ENCODE data around the gene ESRRG.

DNA sequence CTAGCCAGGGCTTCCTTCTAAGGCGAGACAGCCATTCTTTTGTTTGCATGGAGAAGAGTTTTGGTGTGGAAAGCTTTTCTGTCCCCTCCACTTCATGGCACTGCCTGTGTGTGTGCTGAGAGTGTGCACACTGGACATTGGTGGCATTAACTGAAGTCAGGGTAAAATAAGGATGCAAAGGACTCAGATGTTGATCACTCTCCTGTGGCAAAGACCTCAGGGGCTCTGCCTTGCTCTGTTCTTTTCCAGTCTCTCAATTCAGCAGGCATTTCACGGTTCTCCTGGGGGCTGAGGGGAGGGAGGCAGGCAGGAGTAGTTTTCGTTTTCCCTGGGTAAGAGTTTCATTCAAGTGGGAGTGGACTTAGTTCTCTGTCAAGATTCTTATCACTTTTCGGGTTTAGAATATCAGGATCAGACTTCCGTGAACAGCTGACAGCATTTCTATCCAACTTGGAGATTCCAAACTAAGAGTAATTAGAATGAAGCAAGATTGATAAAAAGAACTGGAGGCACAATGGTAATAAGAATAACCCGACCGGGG lies 2.6 kb upstream of the ATF3 start:
- RAMPAGE, long total RNA, result no peak
- RRBS, 2 experiments, result no CpG with 5 or more reads among the region's 7 CpGs
CAGE:
- cytosol, long polyA minus RNA, result no peak
- cytosol, long polyA plus RNA, result no peak
- long polyA plus RNA, result no peak
- nucleolus, long total RNA, result no peak
- nucleus, long polyA plus RNA, result no peak
- nucleus, long total RNA, result no peak

GRCh38 chr1:212658139-212658980 lies 34.1 kb downstream of the GARIN4 start:
- RAMPAGE, long total RNA, result no peak
- RRBS, 2 experiments, result no CpG with 5 or more reads among the region's 17 CpGs
CAGE:
- cytosol, long polyA minus RNA, result no peak
- cytosol, long polyA plus RNA, result no peak
- long polyA plus RNA, result no peak
- nucleolus, long total RNA, result no peak
- nucleus, long polyA plus RNA, result no peak
- nucleus, long total RNA, result no peak

DNA sequence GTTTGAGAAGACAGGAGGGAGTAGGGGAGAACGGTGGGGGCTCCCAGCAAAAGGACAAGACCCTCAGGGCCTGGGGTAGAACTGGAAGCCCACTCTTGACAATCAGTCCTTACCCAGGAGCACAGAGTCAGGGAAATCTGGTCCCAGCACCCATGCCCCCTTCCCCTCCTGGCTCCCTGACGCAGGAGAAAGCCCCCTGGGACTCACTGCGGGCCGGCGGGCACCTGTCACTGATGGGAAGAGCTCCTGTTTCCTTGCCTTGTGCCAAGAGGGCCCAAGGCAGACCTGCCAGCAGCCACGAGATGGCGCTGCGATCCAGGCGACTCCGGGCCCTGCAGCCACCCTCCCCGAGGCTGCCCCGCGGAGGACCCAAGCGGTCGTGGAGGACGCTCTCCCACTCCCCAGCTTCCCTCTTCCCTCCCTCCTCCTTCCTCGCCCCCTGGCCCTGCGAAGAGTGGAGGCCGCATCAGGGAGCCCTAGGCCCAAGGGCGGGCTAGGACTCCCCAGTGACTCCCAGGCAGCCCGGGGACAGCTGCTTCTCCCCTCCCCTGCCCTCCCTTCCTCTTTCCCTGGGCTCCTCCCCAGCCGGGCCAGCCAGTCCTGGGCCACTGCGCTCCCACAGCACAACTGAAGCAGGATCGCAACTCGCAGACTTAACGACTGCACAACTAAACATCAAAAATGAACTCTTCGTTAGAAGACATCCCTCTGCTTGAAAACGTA lies 34.4 kb downstream of the BATF3 start:
- RAMPAGE, long total RNA, result no peak
- RRBS, 2 experiments, result under 1 to 1% methylated on average over 1 to 8 of the region's 28 CpGs
CAGE:
- cytosol, long polyA minus RNA, result no peak
- cytosol, long polyA plus RNA, result no peak
- long polyA plus RNA, result no peak
- nucleolus, long total RNA, result no peak
- nucleus, long polyA plus RNA, result no peak
- nucleus, long total RNA, result no peak

DNA sequence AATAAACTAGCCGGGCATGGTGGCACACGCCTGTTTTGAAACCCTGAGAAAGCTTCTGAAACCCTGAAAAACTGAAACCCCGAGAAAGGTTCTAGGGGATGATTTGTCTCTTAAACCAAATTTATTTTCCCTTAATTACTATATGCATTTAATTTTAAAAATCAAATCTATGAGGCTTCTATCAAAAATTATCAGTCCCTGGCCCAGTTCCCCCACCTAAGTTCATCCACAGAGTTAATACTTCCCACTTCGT lies 31.7 kb upstream of the BATF3 start:
- RAMPAGE, long total RNA, result no peak
- RRBS, 2 experiments, result 67% methylated on average over 1 of the region's 4 CpGs; no CpG with 5 or more reads in 1 of the 2 experiments
CAGE:
- cytosol, long polyA minus RNA, result no peak
- cytosol, long polyA plus RNA, result no peak
- long polyA plus RNA, result no peak
- nucleolus, long total RNA, result no peak
- nucleus, long polyA plus RNA, result no peak
- nucleus, long total RNA, result no peak

DNA sequence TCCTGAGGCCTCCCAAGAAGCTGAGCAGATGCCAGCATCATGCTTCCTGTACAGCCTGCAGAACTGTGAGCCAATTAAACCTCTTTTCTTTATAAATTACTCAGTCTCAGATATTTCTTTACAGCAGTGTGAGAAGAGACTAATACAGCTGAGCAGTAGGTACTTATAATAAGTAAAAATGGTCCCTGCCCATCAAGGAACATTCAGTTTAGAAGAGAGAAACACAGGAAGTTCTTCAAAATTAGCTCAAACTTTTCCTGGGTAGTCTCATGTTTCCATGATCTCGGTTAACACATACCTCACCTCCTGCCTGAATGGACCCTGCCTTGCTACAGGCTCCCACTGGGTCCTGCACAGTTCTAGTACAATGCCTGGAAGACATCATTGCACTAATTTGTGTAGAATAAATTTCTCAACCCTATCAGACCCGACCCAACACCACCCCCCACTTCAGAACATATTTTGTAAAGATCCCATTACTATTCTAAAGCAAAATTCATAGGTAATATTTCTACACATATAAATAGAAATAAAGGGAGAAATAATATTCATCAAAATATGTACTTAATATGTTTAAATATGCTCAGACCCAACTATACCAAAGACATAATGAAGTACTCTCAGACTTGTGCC lies 42.1 kb upstream of the BATF3 start:
- RAMPAGE, long total RNA, result no peak
- RRBS, 2 experiments, result no CpG with 5 or more reads among the region's 2 CpGs
CAGE:
- cytosol, long polyA minus RNA, result no peak
- cytosol, long polyA plus RNA, result no peak
- long polyA plus RNA, result no peak
- nucleolus, long total RNA, result no peak
- nucleus, long polyA plus RNA, result no peak
- nucleus, long total RNA, result no peak

DNA sequence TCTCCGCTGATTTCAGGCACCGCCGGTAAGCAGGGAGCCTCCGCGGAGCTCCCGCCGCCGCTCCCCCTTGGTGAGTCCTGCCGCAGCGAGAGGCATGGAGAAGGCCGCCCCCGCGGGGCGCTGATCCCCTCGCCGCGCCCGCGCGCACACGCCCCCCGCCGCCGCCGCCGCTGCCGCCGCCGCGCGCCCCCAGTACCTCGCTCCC lies 884 bp downstream of the VASH2 start:
- RAMPAGE, long total RNA, result no peak
- RRBS, 2 experiments, result 1 to 2% methylated on average over 3 of the region's 32 CpGs
CAGE:
- cytosol, long polyA minus RNA, result no peak
- cytosol, long polyA plus RNA, result no peak
- long polyA plus RNA, result no peak
- nucleolus, long total RNA, result no peak
- nucleus, long polyA plus RNA, result no peak
- nucleus, long total RNA, result no peak

DNA sequence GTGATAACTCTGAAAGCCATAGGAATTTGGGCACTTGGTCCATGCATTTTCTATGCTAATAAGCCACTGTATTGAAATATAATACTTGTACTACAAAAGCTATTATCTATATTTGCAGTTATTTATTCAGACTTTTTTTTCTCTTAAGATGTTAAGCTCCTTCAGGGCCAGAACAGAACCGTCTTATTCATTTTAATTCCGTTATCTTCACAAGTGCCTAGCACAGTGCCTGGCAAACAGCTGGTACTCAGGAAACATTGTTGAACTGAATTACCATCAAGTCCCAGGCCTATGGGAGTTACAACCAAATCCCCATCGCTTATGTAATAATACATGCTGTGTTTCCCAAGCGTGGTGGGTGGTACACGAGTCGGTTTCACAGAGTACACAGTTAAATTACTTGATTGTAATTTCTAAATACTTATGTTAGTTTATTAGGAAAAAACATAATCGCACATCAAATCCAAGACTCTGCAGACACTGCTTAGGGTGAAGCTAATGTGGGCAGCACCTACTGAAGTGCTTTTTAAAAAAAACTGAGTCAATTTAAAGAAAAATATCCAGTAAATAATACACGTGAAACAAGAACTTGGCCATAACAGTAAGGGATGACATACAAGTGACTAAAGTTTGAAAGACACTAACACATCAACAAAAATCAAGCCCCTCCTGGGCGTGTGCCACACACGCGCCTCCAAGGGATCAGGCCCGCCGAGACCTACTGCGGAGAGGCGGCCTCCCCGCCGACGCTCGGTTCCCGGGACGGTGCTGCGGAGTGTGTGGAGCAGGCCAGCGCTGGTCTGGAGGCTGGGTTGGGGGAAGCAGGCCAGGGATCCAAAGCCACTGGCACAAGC lies 936 bp downstream of the ANGEL2 start:
- RAMPAGE, long total RNA, result no peak
- RRBS, 2 experiments, result 3% methylated on average over 3 of the region's 23 CpGs; no CpG with 5 or more reads in 1 of the 2 experiments
CAGE:
- cytosol, long polyA minus RNA, result no peak
- cytosol, long polyA plus RNA, result no peak
- long polyA plus RNA, result no peak
- nucleolus, long total RNA, result no peak
- nucleus, long polyA plus RNA, result no peak
- nucleus, long total RNA, result no peak

DNA sequence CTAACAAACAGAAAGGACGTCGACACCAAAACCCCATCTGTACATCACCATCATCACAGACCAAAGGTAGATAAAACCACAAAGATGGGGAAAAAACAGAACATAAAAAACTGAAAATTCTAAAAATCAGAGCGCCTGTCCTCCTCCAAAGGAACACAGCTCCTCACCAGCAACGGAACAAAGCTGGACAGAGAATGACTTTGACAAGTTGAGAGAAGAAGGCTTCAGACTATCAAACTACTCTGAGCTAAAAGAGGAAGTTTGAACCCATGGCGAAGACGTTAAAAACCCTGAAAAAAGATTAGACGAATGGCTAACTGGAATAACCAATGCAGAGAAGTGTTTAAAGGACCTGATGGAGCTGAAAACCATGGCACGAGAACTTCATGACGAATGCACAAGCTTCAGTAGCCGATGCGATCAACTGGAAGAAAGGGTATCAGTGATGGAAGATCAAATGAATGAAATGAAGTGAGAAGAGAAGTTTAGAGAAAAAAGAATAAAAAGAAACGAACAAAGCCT lies 163.9 kb downstream of the RPS6KC1 start:
- RAMPAGE, long total RNA, result no peak
- RRBS, 2 experiments, result no CpG with 5 or more reads among the region's 12 CpGs
CAGE:
- cytosol, long polyA minus RNA, result no peak
- cytosol, long polyA plus RNA, result no peak
- long polyA plus RNA, result no peak
- nucleolus, long total RNA, result no peak
- nucleus, long polyA plus RNA, result no peak
- nucleus, long total RNA, result no peak

DNA sequence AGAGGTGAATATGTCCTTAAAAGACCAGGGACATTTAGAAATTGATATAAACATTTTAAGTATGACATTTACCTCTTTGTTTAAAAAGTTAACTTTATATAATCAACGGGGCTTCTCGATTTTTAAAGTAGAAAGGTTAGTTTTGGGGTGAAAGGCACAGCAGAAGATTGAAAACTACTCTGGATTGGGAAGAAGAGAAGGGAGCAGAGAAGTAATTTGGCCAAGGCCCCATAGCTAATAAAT lies 405.4 kb upstream of the PROX1 start:
- RAMPAGE, long total RNA, result no peak
- RRBS, 2 experiments, result no CpG with 5 or more reads among the region's 2 CpGs
CAGE:
- cytosol, long polyA minus RNA, result no peak
- cytosol, long polyA plus RNA, result no peak
- long polyA plus RNA, result no peak
- nucleolus, long total RNA, result no peak
- nucleus, long polyA plus RNA, result no peak
- nucleus, long total RNA, result no peak

- RAMPAGE, long total RNA, result no peak
- RRBS, 2 experiments, result no CpG with 5 or more reads among the region's 4 CpGs
CAGE:
- cytosol, long polyA minus RNA, result no peak
- cytosol, long polyA plus RNA, result no peak
- long polyA plus RNA, result no peak
- nucleolus, long total RNA, result no peak
- nucleus, long polyA plus RNA, result no peak
- nucleus, long total RNA, result no peak
Observed at GRCh38 chr1:213759813-213760204, 228.0 kb upstream of the PROX1 start.

- RAMPAGE, long total RNA, result no peak
- RRBS, 2 experiments, result 36 to 39% methylated on average over 3 of the region's 12 CpGs
CAGE:
- cytosol, long polyA minus RNA, result no peak
- cytosol, long polyA plus RNA, result no peak
- long polyA plus RNA, result no peak
- nucleolus, long total RNA, result no peak
- nucleus, long polyA plus RNA, result no peak
- nucleus, long total RNA, result no peak
Observed at GRCh38 chr1:213996213-213996977, 8.6 kb downstream of the PROX1 start.

- RAMPAGE, long total RNA, result no peak
CAGE:
- cytosol, long polyA minus RNA, result no peak
- cytosol, long polyA plus RNA, result no peak
- long polyA plus RNA, result no peak
- nucleolus, long total RNA, result no peak
- nucleus, long polyA plus RNA, result no peak
- nucleus, long total RNA, result no peak
Observed at GRCh38 chr1:214004525-214004867, 16.7 kb downstream of the PROX1 start.

DNA sequence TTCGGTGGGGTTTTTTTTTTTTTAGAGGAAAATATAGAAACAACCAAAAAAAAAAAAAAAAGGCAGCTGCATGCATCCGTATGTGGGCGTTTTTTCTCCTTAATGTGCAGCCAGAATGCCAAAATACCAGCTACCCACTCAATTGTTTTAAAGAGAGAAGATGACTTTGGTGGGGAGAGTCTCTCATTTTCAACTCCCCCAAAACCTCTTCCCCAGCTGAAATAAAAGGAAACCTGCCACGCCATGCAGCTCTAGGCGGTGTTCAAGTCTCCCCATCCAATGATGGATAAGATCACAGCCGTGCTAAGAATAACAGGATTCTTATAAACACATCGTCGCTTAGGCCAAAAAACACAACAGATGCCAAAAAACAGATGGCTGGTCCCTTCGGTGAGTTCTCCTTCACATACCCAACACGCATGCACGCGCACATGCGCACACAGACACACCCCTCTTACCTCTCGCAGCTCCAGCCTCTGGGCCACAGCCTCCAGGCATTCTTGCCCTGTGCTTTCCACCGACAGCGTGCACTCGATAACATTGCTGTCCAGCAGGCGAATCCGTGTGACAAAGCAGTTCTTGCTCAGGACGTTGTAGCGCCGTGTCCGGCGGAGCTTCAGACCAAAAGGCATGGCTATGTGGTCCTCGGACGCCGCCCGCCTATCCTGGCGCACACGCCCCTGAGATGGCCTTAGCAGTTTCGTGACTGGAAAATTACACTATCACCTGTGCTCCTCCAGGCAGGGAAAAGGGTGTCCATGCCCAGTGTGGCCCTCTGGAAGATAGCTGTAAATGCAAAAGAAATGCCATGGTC lies 87.0 kb downstream of the PTPN14 start:
- RAMPAGE, long total RNA, result no peak
- RRBS, 2 experiments, result no CpG with 5 or more reads among the region's 31 CpGs
CAGE:
- cytosol, long polyA minus RNA, result no peak
- cytosol, long polyA plus RNA, result no peak
- long polyA plus RNA, result no peak
- nucleolus, long total RNA, result no peak
- nucleus, long polyA plus RNA, result no peak
- nucleus, long total RNA, result no peak

GRCh38 chr1:214645202-214646403 lies 42.6 kb downstream of the CENPF start:
- RAMPAGE, long total RNA, result no peak
- RRBS, 2 experiments, result no CpG with 5 or more reads among the region's 16 CpGs
CAGE:
- cytosol, long polyA minus RNA, result start-site peak on the plus strand at chr1:214645703-214645713, 36 reads
- cytosol, long polyA plus RNA, result no peak
- long polyA plus RNA, result no peak
- nucleolus, long total RNA, result no peak
- nucleus, long polyA plus RNA, result no peak
- nucleus, long total RNA, result no peak

DNA sequence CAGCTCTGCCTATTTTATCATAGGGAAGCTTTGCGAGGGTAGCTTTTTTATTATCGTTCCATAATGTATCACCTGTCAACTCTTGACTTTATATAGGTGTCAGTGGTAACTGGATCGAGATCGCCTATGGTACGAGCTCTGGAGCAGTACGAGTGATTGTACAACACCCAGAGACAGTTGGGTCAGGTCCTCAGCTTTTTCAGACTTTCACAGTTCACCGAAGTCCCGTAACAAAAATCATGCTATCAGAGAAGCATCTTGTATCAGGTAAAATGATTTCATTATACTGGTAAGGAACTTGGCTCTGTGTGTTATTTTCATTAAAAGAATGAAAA lies 36.9 kb downstream of the KCTD3 start:
- RAMPAGE, long total RNA, result no peak
- RRBS, 2 experiments, result no CpG with 5 or more reads among the region's 8 CpGs
CAGE:
- cytosol, long polyA minus RNA, result no peak
- cytosol, long polyA plus RNA, result no peak
- long polyA plus RNA, result no peak
- nucleolus, long total RNA, result no peak
- nucleus, long polyA plus RNA, result no peak
- nucleus, long total RNA, result no peak

GRCh38 chr1:215608948-215609682 lies 42.0 kb downstream of the KCTD3 start:
- RAMPAGE, long total RNA, result no peak
- RRBS, 2 experiments, result no CpG with 5 or more reads among the region's 6 CpGs
CAGE:
- cytosol, long polyA minus RNA, result no peak
- cytosol, long polyA plus RNA, result no peak
- long polyA plus RNA, result no peak
- nucleolus, long total RNA, result no peak
- nucleus, long polyA plus RNA, result no peak
- nucleus, long total RNA, result no peak

GRCh38 chr1:216311332-216311970 lies 111.8 kb downstream of the USH2A start:
- RAMPAGE, long total RNA, result no peak
- RRBS, 2 experiments, result no CpG with 5 or more reads among the region's 11 CpGs
CAGE:
- cytosol, long polyA minus RNA, result no peak
- cytosol, long polyA plus RNA, result no peak
- long polyA plus RNA, result no peak
- nucleolus, long total RNA, result no peak
- nucleus, long polyA plus RNA, result no peak
- nucleus, long total RNA, result no peak

DNA sequence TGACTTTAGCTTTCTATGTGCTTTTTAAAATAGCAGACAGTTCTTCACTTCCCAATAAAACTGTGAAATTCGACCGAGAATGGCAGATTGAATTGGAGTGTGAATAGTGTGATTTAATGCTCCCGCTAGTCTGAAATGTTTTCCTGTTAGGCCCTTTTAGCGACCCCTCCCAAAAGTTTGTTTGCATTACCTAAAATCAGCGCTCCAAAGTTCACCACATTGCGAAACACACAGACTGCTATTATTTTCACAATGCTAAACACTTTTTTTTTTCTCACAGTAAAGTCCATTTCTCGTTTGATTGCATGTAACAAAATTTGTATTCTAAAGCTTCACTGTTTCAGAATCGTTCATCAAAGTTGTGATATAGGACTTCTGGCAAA lies 76.3 kb upstream of the USH2A start:
- RAMPAGE, long total RNA, result no peak
- RRBS, 2 experiments, result no CpG with 5 or more reads among the region's 8 CpGs
CAGE:
- cytosol, long polyA minus RNA, result no peak
- cytosol, long polyA plus RNA, result no peak
- long polyA plus RNA, result no peak
- nucleolus, long total RNA, result no peak
- nucleus, long polyA plus RNA, result no peak
- nucleus, long total RNA, result no peak

DNA sequence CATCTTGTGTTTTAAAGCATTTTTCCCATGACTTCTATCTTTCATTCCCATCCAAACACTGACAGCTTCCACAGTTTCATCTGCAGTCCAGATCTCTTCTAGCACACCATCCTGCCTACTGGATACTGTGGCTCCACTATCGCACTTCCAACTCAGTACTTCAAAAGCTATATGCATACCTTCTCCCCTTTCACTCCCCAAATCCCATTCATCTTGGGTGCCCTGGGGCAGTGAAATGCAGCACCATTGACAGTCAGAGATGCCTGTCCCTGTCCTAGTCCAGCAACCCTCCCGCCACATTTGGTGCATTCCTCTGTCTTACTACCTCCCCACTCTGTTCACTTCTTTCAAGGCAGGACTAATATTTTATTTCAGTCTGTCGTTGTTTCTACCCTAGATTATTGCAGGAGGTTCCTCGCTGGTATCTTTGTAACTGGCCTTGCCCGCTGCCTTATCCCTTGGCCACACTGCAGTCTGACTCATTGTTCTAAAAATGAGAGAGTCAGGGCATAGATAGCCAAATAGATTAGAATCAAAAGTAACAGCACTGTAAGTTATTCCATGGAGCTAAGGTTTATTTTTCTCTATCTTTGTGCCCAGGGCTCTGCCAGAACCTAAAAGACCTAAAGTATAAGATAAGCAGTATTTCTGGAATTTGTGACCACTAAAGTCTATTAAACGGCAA lies 96.7 kb downstream of the ESRRG start:
- RAMPAGE, long total RNA, result no peak
- RRBS, 2 experiments, result no CpG with 5 or more reads among the region's 6 CpGs
CAGE:
- cytosol, long polyA minus RNA, result no peak
- cytosol, long polyA plus RNA, result no peak
- long polyA plus RNA, result no peak
- nucleolus, long total RNA, result no peak
- nucleus, long polyA plus RNA, result no peak
- nucleus, long total RNA, result no peak

DNA sequence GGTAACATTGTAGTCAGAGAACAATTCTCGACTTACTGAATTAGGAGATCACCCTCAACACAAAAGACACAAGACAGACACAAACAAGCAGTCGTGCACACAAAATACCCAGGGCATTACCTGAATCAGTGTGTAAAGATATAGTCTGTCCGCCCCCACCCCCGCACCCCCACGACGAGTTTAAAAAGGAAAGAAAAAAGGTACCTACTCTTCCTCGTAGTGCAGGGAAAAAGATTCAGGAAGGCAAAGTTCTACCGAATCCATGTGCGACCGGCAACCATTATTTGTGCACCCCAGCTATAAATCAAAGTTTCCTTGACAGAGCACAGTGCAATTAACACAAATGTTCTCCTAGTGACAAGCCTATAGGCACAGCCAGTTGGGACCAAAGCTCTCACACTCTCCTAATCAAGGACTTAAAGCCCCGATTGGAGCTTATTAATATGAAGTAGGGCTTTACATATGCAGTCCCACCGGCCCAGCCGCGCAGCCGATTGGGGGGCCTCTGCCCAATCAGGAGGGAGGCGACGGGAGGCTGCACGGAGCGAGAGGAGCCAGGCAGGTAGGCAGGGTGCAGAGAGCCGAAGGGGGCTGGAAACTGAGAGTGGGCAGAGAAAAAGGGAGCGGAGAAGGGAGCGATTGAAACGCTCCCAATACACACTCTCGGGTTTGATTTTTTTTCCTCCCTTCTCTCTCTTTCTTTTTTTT lies at the start of gene ESRRG:
TSS of gene ESRRG (minus strand) at position 394 of the 708 bp plus-strand sequence.
- RAMPAGE, long total RNA, result no peak
- RRBS, 2 experiments, result no CpG with 5 or more reads among the region's 24 CpGs
CAGE:
- cytosol, long polyA minus RNA, result no peak
- cytosol, long polyA plus RNA, result no peak
- long polyA plus RNA, result no peak
- nucleolus, long total RNA, result no peak
- nucleus, long polyA plus RNA, result no peak
- nucleus, long total RNA, result no peak

All from GM12878 (cell line).